Measurements from ENCODE around the gene RGS9.

DNA sequence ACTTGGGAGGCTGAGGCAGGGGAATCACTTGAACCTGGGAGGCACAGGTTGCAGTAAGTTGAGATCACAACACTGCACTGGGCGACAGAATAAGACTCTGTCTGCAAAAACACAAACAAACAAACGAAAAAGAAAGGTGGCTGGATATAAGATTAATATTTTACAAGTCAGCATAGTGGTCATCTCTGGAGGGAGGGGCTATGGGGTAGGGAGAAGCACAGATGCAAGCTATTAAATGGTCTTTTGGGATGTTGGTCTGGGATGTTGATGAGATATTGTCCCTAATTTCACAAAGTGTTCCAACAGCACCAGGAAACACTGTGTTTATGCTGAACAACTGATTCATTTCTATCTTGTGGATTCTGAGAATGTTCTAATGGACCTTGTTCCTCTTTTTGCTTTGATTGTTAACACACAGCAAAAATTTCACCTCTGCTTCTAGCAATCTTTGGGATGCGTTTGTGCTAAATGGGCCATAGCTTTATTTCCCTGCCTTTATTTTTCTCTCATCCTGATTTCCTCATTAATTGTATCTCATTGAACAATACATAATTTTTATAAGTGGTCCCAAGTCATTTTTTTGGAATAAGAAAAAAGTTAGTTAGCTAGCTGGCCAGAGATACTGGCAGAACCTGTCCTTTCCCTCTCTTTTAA lies 9.7 kb downstream of the PECAM1 start:
- RRBS = no CpG with 5 or more reads among the region's 3 CpGs

DNA sequence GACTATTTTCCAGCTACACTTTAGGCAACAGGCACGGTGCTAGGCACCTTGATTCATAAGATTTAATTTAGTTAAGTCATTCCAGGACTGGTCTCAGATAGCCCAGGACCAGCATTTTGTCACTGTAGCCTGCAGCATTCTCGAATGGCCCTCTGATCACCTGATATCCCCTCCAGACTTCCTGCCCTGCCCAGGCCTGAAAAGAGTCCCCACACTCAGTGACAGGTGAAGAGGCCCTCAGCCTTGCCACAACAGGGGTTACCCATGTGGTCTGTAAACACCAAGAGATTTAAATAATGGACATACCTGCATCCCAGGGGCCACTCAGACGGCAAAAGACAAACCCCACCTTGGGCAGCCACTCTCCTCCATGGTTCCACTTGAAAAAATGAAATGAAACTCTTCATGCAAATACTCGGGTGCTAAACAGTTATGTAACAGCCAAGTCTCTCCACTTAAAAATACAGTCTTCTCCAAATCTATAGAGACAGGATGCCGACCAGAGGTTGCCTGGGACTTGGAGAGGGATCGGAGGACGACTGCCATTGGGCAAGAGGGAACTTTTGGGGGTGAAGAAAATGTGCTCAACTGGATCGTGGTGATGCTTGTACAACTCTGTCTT lies 22.9 kb upstream of the PECAM1 start:
- RRBS = no CpG with 5 or more reads among the region's 8 CpGs

DNA sequence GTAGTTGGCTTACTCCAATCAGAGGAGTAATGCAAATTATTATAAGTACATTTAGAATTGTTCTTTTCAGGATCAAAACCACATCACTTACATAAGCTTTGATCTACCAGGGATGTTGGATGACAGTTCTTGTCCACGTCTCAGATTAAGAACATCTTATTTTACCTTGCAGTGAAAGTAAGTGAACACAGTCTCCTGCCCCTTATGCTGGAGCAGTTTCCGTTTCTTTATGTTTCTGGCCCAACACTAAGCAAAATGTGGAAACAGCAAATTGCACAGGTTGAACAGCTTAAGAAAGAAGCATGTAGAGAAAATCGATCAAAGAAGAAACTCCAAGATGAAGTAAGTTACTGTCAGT lies 25.9 kb downstream of the CEP95 start:
- RRBS = no CpG with 5 or more reads among the region's 3 CpGs

DNA sequence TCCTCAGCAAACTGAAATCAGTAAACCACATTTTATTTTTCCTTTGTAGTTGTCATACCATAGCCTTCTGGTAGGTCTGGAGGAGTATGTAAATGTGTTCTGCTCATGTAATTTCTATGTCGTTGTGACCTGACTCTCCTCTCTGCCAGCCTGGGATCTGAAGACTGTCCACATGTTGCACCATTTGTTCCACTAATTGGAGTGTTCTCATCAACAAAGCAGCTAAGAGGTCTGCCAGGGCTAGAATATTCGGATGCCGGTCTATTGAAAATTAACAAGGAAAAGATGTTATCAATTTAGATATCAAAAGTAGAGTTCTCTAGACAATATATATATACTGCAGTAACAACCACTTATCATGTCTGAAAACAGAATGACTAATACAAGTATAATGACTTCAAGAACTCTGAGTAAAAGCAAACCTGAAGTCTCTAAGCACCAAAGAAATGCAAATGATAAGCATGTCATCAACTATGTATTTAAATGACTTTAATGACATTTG lies 74.0 kb downstream of the CEP95 start:
- RRBS = no CpG with 5 or more reads among the region's 3 CpGs

DNA sequence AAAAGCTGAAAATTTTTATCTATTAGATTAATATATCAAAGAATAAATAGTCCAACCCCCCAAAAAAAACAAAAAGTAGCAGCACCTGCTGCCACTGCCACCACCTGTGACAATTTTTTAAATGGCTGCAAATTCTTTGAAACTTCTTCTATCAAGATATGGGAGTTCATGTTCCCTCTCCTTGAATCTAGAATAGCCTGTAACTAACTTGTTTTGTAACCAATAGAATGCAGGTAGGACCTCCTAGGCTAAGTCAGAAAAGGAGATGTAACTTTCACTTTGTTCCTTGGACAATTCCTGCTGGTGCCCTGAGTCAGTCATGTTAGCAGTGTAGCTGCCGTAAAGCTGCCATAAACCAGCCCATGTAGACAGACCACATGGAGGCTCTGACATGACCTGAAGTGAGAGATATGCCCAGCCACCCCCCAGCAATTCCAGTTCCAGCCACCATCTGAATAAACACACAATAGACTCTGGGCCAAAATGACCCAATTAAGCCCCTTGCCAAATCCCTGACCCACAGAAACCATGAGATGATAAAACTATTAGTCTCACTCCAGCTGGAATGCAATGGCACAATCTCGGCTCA lies 20.7 kb downstream of the SMURF2 start:
- RRBS = no CpG with 5 or more reads among the region's 2 CpGs

GRCh38 chr17:64706809-64707619 lies 44.9 kb upstream of the SMURF2 start:
- RRBS = no CpG with 5 or more reads among the region's 12 CpGs

DNA sequence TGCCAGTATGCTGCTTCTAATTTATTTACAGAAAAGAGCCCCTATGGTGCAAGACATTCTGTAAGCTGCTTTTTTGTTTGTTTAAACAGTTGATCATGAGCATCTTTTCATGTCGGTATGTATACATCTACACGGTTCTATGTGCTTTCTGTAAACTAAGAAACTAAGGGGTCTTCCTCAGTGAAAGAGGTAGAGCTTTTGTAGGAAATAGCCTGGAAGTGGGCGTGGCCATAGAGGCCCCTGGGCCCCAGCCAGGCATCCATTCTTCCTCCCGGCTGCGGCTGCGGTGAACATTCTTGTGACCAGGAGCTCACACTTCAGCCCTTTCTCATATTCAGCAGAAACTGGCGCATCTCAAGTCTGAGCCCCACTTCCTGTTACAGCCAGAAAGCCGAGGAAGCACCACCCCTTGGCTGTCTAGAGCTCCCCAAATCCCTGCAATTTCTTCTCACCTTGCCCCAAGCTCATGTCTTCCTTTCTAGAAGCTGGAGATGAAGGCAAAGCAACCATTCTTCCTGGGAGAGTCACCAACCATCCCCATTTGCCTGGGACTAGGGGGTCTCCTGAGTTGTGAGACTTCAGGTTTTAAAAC lies 46.9 kb upstream of the SMURF2 start:
- RRBS = no CpG with 5 or more reads among the region's 8 CpGs

- RRBS = no CpG with 5 or more reads among the region's 7 CpGs
These were observed 127.9 kb upstream of the SMURF2 start for GRCh38 chr17:64789870-64790579.

GRCh38 chr17:64988397-64989112 lies 68.0 kb downstream of the GNA13 start:
- RRBS = no CpG with 5 or more reads among the region's 15 CpGs

DNA sequence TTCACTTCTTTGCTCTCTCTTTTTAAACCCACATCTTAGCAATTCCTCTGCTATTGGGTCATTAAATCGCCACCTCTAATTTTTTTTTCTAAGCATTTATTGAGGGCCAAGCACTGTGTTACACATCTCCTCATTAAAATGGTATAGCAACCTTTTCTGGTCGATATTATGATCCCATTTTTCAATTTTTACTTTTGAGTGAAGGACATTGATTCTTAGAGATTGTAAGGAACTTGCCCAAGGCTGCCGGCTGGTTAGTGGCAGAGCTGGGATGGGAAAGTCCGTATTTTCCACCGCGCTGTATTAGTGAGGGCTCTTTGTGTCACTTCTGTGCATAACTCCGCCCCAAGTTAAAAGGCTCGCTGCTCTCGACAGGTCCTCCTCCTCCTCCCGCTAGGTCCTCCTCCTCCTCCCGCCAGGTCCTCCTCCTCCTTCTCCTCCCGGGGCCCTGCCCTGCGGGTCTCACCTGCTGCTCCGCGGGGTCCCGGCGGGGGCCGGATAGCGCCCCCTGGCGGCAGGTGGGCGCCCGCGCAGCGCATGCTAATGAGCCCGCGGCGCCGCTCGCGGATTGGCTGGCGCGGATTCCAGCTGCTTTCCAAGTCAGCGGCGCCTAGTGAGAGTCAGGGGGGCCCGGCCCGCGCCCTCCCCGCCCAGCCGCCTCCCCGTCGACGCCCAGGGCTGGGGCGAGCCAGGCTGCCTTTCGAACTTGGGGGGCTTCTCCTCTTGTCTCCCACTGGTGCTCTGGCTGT lies at the start of gene RGS9:
Gene RGS9 (plus strand): TSS at position 599 of the 749 bp plus-strand sequence.
- RRBS = no CpG with 5 or more reads among the region's 44 CpGs

- RRBS = 5% methylated on average over 2 of the region's 5 CpGs
These were observed 46.8 kb downstream of the RGS9 start for GRCh38 chr17:65183976-65184383.

DNA sequence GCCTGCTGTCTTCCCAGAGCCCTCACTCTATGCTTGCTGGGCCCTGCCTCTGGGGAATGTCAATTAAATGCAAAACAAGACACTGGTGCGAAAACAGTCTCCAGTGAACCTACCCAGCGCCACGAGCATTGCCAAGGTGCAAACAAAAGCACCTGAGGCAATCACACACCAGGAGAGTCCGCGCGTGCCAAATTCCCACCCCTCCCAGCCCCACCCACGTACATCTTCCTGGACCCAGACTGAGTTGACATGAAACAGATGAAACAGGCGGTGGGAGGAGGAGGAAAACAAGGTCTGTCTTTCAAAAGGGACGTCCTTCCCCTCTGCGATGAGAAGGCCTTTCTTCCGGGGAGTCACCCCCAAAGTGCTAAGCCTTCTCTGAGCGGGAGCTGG lies 200.5 kb downstream of the AXIN2 start:
- RRBS = 36% methylated on average over 1 of the region's 12 CpGs

DNA sequence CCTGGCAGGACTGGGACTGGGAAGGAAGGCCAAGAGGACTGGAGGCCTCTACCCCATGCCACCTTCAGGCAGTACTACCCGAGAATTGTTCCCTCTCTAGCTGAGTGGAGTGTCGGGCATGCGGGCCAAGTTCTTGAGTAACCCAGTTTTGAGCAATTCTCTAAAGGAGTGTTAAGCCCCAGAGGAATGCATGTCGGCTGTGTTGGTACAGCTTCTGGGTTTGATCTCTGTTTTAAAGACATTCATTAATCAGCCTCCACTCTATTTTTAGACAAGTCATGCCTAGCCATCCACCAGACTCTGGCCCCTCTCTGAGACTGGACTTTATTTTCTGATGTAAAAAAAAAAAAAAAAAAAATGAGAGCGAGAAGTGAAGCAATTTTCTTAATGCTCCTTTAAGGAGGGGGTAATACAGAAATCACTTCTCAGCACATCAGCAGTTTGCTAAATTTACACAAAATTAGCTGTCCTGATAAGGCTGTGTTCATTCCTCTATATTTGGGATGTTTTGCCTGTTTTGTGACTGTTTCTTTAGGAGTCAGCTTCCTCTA lies 88.7 kb downstream of the AXIN2 start:
- RRBS = no CpG with 5 or more reads among the region's 5 CpGs

GRCh38 chr17:65698293-65699220 lies 137.1 kb upstream of the AXIN2 start:
- RRBS = no CpG with 5 or more reads among the region's 14 CpGs

GRCh38 chr17:65902194-65902605 lies 289.7 kb downstream of the CEP112 start:
- RRBS = no CpG with 5 or more reads among the region's 9 CpGs

DNA sequence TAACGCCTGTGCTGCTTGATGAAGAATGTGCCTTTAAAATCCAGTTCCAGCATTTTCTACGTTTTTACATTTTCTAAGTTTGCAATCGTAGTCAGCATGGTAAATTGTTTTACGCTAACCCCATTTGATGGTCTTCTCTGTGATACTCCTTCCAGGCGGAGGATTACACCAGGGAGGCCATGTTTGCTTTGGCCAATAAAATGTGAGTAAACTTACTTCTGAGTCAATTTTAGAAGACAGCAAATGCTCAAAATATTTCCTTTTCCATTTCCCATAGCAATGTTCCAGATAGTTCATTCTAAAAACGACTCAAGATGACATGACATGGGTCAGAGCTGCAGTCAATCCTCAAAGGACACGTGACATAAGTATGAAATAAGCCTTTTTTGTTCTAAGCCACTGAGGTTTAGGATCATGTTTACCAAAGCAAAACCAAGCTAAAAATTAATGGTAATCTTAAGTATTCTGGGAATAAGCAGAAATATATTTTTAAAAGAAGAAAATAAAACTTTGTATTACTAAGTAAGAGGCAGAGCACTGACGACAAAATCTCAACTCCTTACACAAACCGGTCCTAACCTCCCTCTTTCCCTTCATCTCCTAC lies 266.3 kb downstream of the CEP112 start:
- RRBS = no CpG with 5 or more reads among the region's 9 CpGs

DNA sequence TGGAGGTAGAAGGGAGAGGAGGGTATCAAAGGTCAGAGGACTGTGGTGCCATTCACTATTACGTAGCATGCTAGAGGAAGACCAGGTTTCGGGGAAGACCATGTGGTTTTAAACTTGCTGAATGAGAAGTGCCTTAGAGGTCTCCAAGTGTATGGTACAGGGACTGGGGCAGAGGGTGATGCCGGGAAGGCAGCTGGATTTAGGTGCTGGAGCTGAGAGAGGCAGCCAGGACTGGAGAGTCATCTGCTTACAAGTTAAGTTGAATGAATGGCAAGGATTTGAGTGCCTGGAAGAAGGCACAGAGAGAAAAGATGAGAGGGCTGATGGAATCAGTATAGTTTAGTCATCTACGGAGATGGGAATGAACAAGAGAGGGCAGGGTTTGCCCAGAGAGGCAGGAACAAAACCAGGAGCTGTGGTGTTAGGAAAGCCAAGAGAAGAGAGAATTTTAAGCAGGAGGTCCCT lies 26.8 kb downstream of the PRKCA start:
- RRBS = no CpG with 5 or more reads among the region's 4 CpGs

DNA sequence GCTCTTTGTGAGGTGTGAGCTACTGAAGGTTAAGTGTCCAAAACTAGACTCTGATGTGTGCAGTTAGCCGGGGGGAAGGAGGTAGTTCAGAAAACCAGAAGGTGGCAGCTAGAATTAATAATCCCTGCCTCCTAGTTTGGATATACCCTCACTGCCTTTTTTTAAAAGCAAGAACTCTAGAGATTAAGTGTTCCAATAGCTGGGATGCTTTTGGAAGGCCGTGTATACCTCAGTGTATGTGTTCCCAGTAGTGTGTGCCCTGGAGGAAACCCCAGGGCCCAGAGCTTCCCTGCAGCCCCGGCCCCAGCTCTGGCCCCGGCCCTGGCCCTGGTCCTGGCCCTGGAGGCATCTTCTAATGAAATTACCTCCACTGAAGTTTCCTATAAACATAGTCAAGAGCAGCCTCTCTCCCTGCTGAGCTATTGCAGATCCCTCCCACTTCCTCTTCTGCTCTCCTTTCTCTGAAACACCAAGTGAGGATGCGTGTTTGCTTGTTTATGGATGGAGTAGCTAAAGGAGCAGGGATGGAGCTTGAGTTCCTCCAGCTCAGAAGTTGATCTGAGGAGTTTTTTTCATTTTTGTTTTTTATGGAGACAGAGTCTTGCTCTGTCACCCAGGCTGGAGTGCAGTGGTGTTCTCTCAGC lies 130.7 kb downstream of the PRKCA start:
- RRBS = no CpG with 5 or more reads among the region's 5 CpGs

DNA sequence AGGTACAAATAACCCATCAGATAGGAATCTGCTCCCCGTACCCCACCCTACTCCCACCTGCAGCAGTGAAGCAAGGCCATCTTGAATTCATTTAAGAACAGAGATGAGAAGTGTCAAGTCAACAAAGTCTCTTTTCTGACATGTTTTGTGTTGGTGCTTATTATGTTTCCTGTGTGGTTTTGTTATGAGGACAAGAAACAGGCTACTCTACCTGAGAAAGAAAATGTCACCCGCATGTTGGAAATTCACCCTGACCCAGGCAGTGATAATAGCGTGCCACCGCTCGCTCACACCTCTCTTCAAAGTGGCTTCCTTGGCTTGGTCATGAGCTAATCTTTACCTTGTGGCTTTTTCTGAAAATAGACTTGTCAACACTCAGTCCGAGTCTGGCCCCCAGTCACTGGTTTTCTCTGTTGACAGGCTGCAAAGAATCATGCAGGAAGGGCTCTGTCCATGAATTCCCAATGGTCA lies 121.5 kb upstream of the CACNG5 start:
- RRBS = no CpG with 5 or more reads among the region's 6 CpGs

- RRBS = no CpG with 5 or more reads among the region's 13 CpGs
These were observed 54.2 kb downstream of the PSMD12 start for GRCh38 chr17:67312032-67312650.